Mesenchymal stem cell of Wharton's jelly (primary cell): ENCODE measurements around the gene LMBRD1.

- CAGE, long polyA plus RNA = no peak
Observed at GRCh38 chr6:56842042-56842536, 112.5 kb downstream of the DST start.

DNA sequence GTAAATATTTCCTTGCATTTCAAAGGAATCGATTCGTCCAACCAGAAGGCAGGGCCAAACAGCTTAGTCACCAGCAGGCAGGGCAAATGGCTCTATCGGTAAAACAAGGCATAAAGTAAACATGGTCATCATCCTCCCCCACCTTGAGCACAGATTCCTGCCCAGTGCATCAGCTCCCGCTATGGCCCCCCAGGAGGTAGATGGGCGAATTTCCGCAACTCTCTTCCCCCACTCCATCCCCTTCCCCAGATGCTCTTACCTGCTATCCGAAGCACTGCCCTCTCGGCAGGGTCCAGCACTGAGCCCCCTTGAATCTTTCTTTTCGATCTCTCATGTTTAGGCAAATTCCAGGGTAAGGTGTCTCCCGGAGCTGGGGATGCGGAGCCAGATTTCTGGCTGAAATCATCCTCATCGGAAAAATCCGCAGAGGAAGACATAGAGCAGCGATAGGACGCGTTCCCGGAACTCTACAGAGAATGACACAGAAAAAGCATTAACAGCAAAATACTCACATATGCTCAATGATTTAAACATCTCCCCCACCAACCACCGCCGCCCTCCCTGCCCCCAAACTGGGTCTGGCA is 103.4 kb downstream of the DST start:
- CAGE, long polyA plus RNA = no peak

GRCh38 chr6:56953350-56954035 is 1.1 kb downstream of the DST start:
- CAGE, long polyA plus RNA = no peak

GRCh38 chr6:57147775-57148682 is 24.1 kb upstream of the BAG2 start:
- CAGE, long polyA plus RNA = no peak

DNA sequence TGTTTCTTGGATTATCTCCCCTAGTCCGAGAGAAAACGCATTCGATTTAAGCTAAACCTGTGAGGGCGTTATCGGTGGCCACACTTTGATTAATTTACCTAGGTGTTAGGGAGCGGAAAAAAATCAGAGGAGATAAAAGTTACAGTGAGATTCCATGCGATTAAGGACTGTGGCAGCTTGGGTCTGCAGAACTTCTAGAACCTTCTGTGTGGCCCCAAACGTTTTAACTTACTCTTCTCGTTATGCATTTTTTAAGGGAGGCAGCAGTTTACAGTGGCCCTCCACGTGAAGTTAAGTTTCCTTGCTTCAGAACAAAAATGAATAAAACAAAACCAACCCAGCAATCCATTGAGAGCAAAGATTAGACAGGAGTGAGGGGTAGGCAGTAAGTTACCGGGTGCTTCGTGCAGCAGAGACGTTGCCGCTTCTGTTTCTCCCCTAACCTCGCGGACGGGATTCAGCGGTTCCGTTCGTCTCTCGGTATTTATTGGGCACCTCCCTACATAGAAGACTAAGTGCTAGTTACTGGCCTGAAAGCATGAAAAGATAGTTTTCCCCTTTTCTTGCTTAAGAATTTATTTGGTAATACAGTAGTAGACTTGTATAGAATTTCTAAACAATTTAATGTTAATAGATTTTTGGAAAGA is 979 bp downstream of the BAG2 start:
- CAGE, long polyA plus RNA = no peak

DNA sequence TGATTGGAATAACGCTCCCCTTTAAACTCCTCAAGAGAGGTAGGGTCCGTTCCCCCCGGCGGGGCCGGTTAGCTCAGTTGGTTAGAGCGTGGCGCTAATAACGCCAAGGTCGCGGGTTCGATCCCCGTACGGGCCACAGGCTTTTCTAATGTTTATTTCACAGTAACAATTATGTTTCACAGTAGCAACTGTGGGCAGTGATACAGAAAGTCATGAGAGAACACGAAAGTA is 505.4 kb downstream of the PRIM2 start:
- CAGE, long polyA plus RNA = no peak

DNA sequence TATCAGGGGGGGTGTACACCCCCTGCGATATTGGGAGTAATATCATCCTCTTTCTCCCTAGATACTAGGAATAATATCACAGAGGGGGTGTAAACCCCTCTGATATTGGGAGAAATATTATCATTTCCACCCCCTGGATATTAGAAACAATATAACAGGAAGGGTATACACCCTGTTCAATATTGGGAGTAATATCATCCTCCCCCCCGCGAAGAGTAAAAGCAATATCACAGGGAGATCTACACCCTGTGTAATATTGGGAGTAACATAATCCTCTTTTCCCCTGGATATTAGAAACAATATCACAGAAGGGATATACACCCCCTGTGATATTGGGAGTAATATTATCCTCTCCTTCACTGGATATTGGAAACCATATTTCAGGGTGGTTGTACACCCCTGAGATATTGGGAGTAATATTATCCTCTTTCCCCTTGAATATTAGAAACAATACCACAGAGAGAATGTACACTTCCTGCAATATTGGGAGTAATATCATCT is 1248.0 kb downstream of the KHDRBS2 start:
- CAGE, long polyA plus RNA = no peak

- CAGE, long polyA plus RNA = no peak
Observed at GRCh38 chr6:62357936-62358394, 71.9 kb upstream of the KHDRBS2 start.

DNA sequence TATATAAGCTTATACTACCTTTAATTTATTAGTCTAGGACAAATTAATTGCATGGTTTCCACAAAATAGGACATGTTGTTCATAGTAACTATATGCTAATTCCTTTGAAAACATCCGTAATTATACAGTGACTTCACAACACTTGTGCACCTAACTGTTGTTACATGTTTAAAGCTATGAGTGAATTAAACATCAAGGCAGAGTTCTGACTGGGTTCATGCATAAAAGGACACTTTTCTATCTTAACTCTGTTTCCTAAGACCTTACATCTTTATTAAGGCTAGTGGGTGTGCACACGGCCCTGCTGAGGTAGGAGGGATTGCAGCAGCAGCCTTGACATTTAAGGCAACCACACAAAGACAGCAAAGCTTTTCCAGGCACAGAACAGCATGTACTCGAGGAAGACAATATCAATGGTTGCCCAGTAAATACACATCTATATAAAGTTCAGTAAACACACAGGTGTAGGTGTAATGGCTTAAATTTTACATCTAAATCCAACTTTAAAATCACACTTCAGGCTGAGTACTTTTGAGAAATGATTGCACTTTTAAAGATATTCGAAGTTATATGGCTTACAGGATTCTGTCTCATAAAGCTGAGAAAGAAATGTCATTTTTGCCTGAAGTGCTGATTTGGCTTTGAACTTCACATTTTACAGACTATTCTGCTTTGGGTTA is 79.8 kb upstream of the PTP4A1 start:
- CAGE, long polyA plus RNA = no peak

DNA sequence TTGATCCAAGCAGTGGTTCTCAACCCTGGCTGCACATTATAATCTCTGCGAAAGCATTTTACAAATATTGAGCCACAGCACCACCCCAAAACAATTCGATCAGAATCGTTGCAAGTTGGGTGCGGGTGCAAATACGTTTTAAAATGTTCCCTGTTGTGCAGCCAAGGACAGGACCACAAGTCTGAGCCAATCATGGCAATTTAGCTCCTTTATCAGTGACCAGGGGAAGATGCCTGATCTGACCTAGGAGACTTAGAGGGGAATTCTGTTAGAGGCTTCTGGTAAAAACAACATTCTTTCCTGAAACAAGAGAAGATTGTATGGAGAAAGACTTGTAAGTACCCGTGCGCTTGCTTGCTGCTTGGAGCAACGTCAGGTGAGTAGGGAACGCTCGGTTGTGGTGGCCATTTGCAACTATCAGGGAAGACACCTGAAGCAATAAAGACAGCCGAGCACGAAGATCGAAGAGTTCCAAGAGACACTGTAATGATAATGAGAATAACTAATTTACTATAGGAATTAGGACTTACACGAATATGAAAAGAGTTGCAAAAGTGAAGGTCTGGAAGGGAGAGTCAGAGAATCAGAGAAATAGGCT is 25.8 kb downstream of the PTP4A1 start:
- CAGE, long polyA plus RNA = no peak

DNA sequence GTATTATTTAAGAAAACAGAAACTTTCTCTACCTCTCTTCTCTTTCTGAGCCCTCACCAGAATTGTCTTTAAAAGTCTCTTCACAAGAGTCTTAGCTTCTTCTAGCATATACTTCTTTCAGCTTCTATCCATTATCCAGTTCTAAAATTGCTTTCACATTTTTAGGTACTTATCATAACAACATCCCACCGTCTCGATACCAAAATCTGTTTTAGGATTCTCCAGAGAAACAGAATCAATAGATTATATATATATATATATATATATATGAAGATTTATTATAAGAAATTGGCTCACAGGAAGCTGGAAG is 30.4 kb upstream of the ZC3H11C start:
- CAGE, long polyA plus RNA = no peak

GRCh38 chr6:65374399-65374747 is 73.1 kb downstream of the ZC3H11C start:
- CAGE, long polyA plus RNA = no peak

- CAGE, long polyA plus RNA = no peak
Observed at GRCh38 chr6:67882911-67884057, 751.8 kb upstream of the ADGRB3 start.

DNA sequence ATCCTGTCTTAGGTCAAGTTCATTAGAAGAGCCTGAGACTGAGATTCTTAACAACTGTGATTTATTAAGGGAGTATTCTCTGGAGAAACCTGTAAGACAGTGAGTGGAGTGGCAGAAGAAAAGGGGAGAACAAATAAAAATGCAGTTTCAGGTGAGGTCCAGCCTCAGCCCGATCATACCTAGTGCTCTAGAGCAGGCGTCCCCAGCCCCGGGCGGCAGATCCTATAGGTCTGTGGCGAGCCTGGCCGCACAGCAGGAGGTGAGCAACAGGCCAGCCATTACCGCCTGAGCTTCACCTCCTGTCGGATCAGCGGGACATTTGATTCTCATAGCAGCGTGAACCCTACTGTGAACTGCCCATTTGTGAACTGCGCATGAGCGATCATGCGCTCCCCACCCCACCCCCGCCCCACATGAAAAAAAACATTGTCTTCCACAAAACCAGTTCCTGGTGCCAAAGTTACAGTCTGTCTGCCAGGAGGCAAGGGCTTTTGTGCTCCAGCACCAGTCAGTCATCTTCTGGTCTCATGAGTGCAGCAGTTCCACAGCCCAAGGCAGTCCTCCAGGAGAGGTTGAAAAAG is 59.1 kb upstream of the ADGRB3 start:
- CAGE, long polyA plus RNA = no peak

- CAGE, long polyA plus RNA = no peak
Observed at GRCh38 chr6:68639866-68640826, 5.1 kb downstream of the ADGRB3 start.

DNA sequence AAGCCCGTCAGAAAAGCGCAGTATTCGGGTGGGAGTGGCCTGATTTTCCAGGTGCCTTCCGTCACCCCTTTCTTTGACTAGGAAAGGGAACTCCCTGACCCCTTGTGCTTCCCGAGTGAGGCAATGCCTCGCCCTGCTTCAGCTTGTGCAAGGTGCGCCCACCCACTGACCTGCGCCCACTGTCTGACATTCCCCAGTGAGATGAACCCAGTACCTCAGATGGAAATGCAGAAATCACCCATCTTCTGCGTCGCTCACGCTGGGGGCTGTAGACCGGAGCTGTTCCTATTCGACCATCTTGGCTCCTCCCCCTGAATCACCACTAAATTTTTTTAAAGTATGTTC is 351.6 kb downstream of the LMBRD1 start:
- CAGE, long polyA plus RNA = no peak

GRCh38 chr6:69796381-69797295 is at the start of gene LMBRD1:
TSS of gene LMBRD1 (minus strand) at chr6:69797010.
- CAGE, long polyA plus RNA = start-site peak on the minus strand at chr6:69796885-69796992, 299 and 733 reads in 2 replicates

DNA sequence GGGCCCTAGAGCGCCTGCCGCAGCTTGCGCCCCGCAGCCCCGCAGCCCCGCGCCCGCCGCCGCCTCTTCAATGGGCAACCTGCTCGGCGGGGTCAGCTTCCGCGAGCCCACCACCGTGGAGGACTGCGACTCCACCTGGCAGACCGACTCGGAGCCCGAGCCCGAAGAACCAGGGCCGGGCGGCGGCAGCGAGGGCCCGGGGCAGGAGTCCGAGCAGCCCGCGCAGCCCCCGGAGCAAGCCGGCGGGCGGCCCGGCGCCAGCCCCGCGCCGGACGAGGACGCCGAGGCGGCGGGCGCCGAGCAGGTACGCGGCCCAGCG is 215 bp downstream of the OGFRL1 start:
- CAGE, long polyA plus RNA = no peak

- CAGE, long polyA plus RNA = no peak
Observed at GRCh38 chr6:72051242-72051441, 164.8 kb downstream of the RIMS1 start.

GRCh38 chr6:73492104-73492468 is 28.7 kb downstream of the EEF1A1 start:
- CAGE, long polyA plus RNA = no peak